Pulmonary lymph node (tissue), 1 donor: Measurements from ENCODE around the genes CKS1B, DPM3 and KRTCAP2.

DNA sequence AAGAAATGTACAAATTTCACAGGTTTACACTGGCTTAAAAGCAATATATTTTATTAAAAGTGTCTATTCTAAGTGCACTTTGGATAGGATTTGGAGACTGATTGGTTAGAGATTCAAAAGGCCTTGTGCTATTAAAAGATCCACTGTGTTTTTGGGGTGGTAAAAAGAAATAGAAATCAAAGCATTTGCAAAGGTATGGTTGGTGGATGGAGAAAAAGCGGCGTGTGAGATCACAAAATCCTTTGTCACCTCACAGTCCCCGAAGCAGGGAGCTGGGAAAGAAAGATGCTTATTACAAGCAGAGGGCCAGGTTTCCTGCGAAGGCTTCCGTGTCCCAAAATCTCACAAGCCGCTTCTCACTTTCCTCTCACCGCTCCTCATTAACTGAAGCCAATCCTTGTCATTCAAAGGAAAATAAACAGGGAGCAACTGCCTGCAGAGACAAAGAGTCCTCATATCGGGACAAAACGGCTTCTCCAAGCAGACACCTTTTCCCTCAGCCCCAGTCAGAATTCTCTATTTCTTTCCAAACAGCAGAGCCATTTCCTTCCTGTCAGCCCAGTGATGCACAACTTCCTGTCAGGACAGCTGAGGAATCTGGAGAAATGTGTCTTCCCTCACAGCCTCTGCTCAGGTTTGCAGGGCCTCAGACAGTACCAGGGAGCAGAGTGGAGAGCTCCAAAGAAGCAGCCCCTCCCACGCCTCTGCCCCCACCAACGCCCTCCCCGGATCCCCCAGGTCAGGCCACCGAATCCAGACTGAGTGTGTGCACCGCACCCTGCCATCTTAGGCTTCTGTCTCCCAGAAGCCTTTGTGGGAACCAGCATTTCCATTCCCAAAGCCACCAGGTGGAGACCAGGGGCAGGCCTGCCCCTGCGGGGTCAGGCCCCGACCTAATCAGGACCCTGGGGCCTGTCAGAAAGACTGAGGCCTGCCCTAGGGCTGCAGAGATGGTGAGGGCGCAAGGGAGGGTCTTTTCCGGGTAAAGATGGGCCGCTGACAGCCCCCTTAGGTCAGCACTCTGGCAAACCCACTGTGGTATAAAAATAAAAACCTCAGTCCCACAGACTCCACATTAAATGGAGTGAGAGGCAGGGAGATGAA is 29.6 kb downstream of the KCNN3 start:
- PRO-cap, result no peak

DNA sequence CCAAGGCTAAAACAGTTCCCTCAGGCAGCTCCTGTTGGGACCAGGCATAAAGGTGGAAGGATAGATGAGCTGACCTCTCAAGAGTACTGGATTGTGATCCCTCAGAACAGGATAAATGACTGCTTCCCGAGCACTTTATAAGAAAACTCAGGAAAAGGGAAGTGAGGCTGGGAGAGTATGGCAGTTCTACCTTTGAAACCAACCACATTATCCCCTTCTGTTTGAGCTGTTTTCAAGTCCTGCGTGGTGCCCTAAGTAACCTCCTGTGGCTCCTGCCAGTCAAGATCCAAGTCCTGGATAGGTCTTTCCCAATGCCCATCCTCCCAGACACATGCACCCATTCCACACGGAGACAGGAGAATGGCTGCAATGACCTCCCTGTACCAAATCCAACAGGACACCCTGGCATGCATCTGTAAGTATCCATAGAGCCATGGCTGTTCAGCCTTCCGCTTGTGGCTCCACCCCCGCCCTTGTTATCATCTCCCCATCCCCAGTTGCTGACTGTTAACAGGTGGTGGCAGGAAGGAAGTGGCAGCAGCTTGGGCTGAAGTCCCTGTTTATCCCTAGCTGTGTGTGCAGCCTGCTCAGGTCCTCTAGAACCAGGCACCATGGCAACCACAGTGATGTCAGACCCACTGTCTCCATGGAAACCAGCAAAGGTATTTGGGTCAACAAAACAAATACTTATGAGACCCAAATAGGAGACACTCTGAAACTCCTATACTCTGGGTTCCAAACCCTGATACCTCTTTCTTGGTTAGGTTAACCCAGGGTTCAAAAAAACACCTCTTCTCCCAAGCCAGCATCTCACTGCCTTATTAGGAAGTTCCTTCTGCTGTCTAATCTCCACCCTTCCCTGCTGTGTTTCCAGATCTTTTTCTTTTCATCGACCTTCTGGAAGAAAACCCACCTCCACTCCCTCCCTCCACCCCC is 866 bp downstream of the PBXIP1 start:
- PRO-cap, result bidirectional peak, plus-strand start at position 510 of the sequence, minus-strand start at position 481 of the sequence; bidirectional peak, plus-strand start at position 692 of the sequence, minus-strand start at position 568 of the sequence

GRCh38 chr1:154960579-154961179 is 903 bp downstream of the PYGO2 start:
- PRO-cap, result unidirectional peak, plus-strand start at chr1:154961017

DNA sequence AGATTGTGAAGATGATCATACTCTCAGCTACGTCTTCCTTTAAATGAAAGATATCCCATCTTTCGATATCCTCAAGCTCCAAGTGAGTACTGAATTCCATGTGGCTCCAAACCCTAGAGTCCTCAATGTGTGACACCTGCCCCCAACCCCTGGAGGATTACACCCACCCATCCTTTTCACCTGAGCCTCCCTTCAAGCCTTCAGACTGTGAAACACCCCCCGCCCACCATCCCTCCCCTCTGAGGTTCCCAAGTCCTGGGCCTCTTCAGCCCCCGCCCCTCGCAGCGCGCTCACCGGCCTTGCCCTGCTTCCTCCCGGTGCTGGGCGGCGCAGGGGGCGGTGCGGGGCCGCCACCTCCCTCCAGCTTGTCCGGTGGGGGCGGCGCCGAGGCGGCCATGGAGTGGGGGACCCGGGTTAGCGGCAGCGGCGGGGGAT is 385 bp downstream of the PYGO2 start:
- PRO-cap, result bidirectional peak, plus-strand start at position 368 of the sequence, minus-strand start at position 306 of the sequence

DNA sequence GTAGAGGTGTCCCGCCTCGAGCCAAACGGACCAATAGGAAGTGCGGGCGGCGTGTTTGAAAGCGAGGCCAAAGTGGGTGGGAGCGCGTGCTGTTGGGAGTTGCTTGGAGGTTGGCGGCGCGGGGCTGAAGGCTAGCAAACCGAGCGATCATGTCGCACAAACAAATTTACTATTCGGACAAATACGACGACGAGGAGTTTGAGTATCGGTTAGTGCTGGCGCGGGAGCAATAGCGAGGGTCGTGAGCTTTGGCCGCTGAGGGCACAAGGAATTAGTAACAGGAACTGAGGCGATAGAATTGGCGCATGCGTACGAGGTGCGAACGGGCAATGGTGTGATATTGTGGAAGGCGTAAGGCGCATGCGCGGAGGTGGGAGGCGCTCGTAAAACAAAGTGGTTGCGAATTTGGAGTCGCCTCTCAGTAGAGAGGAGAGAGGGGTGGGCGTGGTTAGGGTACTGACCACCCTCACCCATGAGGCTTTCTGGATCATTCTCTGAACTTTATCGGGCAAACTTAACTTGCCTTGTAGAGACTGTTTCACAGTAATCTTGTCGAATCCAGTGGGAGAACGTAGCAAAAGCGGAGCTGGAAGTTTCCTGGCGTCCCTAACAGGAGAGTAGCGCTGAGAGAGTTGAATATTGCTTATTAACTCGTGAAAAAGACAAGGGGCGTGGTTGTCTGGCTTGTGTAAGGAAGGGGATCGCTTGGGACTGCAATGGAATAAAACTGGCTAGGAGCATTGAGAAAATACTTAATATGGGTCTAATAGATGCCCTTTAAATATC is at the start of gene CKS1B:
TSS of gene CKS1B (plus strand) at position 85 of the 786 bp plus-strand sequence.
- PRO-cap, result bidirectional peak, plus-strand start at position 85 of the sequence, minus-strand start outside the sequence; bidirectional peak, plus-strand start at position 424 of the sequence, minus-strand start at position 395 of the sequence; bidirectional peak, plus-strand start outside the sequence, minus-strand start at position 619 of the sequence

DNA sequence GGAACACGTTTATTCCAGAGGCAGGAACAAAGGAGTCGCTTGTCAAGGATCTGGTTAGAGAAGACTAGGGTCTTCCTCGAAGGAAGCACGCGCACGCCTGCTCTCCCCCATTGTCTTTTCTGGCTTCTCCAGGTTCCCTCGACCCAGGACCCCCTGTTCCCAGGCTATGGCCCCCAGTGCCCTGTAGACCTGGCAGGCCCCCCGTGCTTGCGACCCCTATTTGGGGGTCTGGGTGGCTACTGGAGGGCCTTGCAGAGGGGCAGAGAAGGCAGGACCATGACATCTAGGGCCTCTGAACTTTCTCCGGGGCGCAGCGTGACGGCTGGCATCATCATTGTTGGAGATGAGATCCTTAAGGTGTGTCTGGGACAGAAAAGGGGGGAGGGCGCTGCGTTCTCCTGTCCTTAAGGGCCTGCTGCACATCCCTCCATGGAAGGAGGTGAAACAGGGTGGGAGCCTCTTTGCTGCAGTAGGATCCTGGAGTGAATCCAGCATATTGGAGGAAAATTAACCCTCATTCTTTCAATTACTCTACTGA is 635 bp downstream of the FLAD1 start:
- PRO-cap, result no peak

DNA sequence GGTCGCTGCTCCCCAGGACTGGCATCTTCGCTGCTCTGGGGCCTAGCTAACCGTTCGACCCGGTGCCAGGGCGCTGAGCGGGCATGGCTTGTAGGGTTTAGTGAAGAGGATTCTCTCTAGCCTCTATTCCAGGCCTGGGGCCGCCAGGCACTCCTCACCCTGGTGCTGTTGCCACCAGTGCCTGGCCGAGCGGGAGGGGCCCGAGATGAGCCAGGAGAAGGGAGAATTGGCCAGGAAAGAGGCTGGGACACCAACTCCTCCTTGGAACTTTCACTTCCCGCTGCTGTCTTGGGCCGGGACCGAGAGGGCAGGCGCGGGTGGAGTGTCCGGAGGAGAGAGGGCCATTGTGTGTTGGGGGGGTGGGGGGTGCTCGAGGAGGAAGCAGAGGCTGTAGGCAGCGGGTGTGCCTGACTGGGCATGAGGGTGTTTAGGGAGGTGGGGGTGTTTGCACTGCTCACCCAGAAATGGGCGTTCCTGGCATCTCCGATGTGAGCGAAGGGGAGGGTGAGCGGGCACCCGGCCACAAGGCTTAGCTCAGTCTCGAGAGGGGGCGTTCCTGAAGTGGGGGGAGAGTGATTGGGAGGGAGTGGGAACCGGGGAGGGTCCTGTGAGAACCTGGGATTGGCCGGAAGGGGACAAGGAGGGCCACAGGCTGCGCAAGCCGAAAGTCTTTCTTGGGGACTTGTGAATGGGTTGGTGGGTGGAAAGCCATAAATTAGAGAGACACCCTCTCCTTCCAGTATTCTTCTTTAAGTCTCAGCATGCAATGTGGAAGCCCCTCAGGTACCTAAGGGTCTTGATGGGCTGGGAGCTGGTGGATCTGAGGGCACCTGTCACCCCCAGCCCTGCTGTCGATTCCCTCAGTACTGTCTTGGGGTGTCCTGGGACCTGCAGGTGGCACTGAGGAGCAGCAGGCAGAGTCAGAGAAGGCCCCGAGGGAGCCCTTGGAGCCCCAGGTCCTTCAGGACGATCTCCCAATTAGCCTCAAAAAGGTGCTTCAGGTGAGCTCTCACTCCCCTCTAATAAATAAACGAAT is 979 bp downstream of the ADAM15 start:
- PRO-cap, result no peak

DNA sequence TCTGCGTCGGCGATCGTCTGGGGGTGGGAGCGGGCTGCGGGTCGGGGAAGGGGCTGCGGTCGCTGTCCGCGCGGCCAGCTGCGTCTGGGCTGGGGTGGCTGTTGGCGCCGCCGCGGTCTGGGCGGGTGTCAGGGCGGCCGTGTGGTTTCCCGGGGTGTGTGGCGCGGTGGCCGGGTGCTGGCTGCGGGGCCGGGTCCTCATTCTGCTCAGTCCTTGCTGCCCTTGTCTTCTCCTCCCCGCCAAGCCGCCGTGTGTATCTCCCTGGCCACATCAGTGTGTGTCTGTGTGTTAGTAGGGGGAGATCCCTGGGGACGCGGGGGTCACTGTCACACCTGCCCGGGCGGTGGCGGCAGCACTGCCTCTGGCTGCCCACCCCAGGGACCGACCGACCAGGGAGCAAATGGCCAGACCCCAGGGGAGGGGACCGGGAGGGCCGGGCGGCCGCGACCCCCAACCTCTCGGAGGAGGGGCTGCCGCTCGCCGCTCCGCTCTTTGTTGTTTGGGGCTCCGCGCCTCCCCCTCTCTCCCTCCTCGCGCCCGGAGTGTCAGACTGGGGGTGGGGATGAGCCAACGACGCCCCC is 1.3 kb downstream of the EFNA3 start:
- PRO-cap, result no peak

GRCh38 chr1:155082940-155083669 is 4.5 kb downstream of the EFNA3 start:
- PRO-cap, result no peak

DNA sequence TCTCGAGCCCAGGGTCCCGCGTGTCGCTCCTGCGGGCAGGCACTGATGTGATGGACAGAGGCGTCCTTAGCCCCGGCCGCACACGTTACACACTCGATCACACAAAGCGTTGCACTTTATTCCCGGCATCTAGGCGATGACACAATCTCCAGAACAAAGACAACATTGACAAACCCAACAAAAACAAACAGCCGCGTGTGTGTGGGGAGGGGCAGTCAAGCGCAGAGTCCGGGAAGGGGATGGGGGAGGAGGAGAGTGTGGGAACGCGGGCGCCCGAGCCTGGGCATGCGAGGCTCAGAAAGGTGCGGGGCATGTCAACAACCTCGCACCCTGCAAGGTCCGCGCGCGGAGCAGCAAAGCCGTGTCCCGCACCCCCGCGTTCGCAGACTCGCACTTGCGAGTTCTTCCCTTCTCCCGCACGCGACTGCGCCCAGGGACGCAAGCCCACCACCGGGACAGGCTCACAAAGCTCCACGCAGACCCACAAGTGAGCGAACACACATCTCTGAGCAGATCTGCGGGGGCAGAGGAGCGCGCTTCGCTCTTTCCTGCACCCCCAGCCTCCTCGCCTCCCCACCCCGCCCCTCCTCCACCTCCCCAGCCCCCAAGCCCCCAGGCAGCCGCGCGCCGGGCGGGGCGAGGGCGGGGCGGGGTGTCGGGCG is 370 bp upstream of the EFNA1 start:
- PRO-cap, result bidirectional peak, plus-strand start outside the sequence, minus-strand start at position 575 of the sequence

- PRO-cap, result no peak
These were observed 222 bp downstream of the SLC50A1 start for GRCh38 chr1:155135944-155136203.

DNA sequence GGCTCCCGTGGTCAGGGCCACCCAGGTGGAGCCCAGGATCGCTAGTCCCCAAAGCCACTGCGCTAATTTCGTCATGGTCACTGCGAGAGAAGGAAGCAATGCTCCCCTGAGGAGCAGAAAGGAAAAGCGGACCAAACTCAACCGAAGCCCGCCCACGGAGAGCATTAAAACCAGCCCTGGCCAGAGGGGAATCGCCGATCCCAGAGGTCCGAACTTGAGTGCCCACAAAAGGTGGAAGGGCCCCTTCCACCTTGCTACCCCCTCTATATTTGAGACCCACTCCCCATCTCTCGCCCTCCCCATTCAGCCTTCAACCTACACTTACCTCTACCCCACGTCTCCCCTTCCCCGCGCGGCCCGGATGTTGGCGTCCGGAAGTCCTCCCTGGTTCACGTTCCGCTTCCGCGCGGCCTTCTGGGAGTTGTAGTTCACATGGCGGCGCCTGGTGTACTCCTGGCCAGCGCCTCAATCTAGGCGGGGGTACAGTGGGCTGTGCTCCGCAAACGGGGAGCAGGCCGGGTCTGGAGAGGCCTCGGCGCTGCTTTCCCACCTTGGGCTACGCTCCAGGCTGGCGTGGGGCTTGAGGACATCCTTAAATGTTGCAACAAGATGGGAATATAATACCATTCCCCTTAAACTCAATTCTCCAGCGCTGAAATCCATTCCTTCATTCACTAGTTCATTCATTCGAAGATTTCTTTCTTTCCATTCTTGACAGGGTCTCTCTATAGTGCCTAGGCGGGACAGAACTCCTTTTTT is at the start of gene DPM3:
TSS of gene DPM3 (minus strand) at position 366 of the 759 bp plus-strand sequence.
- PRO-cap, result unidirectional peak, minus-strand start at position 359 of the sequence

GRCh38 chr1:155153595-155154019 is 13.3 kb upstream of the DPM3 start:
- PRO-cap, result no peak

DNA sequence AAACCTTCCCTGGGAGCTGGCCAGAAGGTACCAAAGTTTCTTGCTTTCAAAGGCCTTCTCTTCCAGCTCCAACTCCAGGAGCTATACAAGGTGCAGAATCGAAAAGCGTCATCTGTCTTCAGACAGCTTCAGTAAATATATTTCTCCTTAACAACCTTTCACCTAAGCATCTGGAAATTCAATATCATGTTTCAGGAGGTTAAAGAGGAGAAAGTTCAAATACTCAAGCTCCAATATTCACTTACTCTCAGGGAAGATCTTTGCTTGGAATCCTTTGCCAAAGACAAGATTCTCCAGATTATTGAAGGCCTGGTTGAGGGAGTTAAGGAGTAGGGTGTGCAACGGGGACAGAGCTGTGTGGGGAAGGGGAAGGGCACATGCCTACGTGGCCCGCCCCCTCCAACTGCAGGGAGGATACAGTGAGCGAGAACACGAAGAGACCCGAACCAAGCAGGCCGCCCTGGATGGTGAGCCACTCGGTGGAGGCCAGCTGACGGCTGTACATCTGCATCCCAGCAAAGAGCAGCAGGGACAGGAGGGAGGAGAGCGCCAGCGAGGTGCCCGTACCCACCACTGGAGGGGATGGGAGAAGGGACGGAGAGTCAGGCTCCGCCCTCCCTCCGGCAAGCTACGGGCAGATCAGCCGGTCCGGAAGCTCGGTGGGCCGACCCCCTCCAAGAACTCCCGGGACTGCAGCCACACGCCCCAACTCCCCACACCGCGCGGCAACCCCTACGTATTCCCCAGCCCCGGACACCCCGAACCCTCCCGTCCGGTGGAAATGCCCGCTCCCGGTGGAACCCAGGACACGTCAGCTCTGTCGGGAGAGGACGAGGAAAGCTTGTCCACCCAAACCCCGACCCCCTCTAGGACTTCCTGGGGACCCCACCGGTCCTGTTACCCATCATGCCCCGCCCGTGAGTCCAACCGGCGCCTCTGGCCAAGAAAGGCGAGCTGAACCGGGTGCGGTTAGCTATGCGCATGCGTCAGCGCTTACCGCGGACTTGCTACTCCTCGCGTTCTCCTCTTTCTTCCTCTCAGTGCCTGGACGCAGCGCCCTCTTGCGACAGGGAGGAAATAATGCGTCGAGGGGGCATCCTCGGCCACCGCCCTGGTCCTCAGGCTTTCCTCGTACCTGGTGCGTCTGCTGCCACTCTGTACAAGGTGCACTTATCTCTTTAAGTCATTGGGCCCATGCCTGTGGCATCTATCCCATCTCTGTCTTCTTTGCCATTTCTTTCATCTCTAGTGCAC is at the start of gene KRTCAP2:
TSS of gene KRTCAP2 (minus strand) at position 985 of the 1,254 bp plus-strand sequence.
- PRO-cap, result bidirectional peak, plus-strand start at position 1,072 of the sequence, minus-strand start at position 938 of the sequence

DNA sequence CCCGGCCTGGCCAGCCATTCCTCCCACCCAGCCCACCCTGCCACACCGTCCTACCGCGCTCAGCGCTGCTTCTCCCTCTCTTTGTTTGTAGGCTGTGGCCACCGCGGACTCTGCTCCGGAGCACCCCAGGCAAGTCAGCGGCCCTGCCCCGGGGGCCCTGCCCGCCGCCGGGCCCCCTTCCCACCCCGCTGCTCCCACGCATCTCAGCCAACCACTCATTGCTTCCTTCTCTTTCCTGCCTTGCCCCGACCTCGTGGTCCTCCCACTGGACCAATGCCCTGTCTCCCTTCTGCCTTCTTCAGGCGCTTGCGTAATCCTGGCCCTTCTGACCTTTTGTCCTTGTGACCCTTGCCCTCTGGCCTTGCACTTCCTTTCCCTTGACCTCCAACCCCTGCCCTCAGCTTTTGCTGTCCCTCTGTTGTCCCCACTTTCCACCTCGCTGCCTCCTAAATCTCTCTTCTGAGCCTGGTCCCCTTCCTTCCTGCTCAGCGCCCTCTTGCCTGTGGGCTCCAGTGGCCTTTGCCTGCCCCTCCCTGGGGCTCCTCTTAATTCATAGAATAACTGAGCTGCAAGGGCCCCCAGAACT is 5.2 kb downstream of the TRIM46 start:
- PRO-cap, result no peak

DNA sequence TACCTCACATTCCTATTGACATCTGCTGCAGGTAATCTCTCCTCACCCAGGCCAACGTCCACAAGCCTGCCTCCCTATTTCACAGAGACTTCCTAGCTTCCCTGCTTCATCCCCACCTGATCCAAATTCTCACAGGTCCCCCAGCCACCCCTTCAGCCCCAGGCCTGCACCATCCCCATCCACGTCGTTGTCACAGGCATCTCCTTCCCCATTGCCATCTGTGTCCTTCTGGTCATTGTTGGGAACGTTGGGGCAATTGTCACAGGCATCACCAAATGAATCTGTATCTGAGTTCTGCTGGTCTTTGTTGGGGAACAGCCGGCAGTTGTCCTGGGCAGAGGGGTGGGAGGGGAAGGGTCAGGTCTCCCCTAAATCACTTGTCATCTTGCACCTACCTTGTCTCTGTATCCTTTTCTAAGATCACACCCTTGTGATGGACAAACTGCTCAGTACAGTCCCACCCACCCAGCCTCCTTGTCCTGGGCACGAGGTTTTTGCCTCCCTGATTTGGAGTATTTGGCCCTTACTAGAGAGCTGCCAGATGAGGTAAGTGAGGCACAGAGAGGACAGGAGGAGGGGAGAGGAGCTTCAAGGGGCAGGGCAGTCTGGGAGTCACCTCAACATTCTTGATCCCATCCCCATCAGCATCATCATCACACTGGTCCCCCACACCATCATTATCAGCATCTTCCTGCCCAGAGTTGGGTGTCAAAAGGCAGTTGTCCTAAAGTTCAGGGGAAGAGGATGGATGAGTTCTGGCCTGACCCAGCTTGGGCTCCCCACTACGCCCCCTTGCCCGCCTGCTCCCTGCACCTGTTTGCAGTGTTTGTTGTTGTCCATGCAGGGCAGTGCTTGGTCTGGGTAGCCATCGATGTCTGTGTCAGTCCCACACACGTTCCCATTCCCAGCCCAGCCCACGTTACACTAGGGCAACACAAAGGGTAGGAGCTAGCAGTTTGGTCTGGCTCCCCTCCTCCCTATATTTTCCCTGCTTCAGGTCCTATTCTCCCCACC is 7.1 kb downstream of the THBS3 start:
- PRO-cap, result no peak

GRCh38 chr1:155209455-155209880 is 973 bp downstream of the MTX1 start:
- PRO-cap, result no peak

GRCh38 chr1:155220220-155220599 is 11.7 kb downstream of the MTX1 start:
- PRO-cap, result no peak

DNA sequence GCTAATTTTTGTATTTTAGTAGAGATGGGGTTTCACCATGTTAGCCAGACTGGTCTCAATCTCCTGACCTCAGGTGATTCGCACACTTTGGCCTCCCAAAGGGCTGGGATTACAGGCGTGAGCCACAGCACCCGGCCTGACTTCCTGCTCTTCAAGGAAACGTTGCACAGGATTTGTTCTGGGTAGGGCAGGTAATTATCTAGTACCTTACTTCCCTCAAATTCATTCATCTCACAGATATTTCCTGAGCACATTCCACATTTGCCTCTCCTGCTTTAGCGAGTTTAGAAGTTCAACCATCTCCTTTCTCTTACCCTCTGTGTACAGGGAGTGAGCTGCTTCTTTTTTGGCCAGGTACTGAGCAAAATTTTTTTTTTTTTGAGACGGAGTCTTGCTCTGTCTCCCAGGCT is 12.1 kb downstream of the MTX1 start:
- PRO-cap, result no peak

- PRO-cap, result unidirectional peak, minus-strand start at chr1:155226710
These were observed 14.5 kb downstream of the GBA1 start for GRCh38 chr1:155226252-155227267.